ENCODE measurements around the genes ZBTB37 and ASTN1.

GRCh38 chr1:173865155-173865322, 3.1 kb upstream of the ZBTB37 start:
- PRO-cap, 2 experiments: no peak in any of the 2 experiments

GRCh38 chr1:173868133-173869132, at the start of gene ZBTB37:
Gene ZBTB37 (plus strand): TSS chr1:173868380.
- PRO-cap, 2 experiments: peak in 2 of 2 experiments; most common plus-strand start chr1:173868380 (in 2); most common minus-strand start chr1:173868713 (in 2)

- PRO-cap, 2 experiments: no peak in any of the 2 experiments
These were observed 71.9 kb upstream of the GPR52 start for GRCh38 chr1:174375876-174376184.

DNA sequence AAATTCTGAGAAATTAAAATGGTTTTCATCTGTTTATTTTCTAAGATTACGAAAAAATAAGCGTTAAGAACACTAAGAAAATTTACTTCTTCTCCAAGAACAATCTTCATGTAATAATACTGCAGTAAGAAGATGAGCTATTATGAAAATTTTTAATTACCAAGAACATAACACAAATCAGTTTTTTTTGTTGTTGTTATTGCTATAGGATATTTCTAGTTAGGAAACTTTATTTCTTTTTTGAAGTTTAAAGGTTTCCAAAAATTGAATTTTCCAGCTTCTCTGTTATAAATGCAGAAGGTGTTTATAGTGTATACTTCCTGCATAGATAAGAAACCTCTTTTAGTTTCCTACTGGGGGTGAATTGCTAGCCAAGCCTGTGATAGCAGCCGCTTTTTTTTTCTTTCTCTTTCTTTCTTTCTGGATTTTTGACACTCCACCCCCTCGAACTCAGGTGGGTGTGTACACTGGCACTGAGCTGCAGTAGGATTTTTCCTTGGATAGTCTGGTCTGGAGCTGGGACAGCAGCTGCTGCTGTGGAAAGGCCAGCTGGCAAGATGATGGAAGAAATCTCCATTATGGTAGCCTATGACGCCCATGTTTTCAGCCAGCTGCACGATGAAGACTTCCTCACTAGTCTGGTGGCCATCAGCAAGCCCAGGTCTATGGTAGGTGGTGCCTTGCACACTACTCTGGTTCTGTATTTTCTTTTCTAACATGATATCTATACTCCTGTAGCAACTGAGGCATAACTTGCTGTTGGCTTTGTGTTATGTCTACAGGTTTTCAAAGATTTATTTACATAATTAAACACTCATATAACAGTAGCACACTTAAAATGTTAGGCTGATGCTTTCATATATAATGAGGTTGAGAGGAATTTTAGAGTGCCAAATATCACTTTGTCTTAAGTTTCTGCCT, 122.5 kb upstream of the CACYBP start:
- PRO-cap, 2 experiments: peak in 1 of 2 experiments; most common plus-strand start position 633 of the sequence (in 1); most common minus-strand start position 559 of the sequence (in 1)

- PRO-cap, 2 experiments: no peak in any of the 2 experiments
These were observed 101.1 kb upstream of the CACYBP start for GRCh38 chr1:174898386-174899284.

DNA sequence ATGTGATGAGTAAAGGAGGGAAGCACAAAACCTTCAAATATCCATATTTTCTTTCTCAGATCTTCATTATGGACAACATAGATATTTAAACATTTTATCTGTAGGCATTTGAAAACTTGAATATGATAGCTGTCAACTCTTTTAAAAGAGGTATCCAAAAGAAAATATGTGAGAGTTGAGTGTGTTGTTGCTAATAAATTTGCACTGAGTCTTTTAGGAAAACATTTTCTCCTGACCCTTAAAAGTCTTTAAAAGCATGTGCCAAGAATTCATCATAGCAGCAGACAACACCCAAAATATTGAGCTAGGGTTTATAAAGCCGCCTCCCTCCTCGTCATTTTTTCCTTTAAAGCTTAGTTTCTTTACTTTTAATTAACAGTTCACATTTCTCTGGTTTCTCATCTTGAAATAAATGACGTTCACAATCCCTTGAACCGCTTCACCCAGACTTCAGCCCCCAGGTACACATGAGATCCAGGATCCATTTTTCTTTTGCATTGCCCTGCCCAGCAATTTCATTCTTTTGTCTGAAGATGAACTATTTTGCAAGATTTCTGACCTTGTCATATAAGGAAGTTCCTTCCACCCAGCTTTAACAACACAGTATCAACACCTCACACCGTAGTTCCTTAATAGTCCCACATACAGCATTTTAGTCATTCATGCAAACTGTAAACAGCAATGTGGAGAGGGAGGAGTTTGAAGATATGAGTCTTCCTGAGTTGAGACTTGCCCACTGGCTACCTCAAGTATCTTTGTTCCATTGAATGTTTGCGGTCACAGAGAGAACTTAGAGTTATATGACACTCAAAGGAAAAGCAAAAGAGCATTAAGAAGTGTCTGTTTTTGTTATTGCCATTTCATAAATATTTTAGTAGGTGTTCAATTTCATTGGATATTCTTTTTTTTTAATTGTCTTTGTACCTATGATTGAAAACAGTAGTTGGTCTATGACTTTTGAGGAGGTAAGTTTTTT, 35.4 kb upstream of the CACYBP start:
- PRO-cap, 2 experiments: peak in 2 of 2 experiments; most common plus-strand start position 383 of the sequence (in 2); most common minus-strand start position 634 of the sequence (in 2)

- PRO-cap, 2 experiments: peak in 1 of 2 experiments; most common plus-strand start chr1:174999462 (in 1)
These were observed 639 bp upstream of the CACYBP start for GRCh38 chr1:174999116-174999499.

GRCh38 chr1:175071811-175072126, 4.1 kb downstream of the TNN start:
- PRO-cap, 2 experiments: no peak in any of the 2 experiments

GRCh38 chr1:175072276-175073158, 4.9 kb downstream of the TNN start:
- PRO-cap, 2 experiments: no peak in any of the 2 experiments

DNA sequence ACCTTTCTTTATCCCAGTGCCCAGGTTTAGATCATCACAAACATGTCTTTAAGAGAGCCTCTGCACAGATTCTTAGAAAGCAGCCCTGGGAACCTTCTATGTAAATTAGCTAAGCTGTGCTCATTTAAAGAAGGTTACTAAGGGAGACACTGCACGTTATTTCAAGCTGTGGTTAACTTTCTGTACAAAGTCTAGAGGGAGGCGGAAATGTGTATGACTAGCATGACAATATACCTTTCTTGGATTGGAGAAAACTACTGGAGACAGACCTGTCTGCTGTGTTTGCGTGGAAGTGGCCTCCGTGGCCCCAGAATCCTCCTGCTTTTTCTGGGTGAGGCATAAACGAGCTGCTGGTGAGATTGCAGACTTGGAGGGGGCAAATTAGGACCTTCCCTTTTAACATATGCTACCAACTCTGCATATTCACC, 50.6 kb downstream of the KIAA0040 start:
- PRO-cap, 2 experiments: peak in 2 of 2 experiments; most common plus-strand start position 260 of the sequence (in 1)

- PRO-cap, 2 experiments: no peak in any of the 2 experiments
These were observed 23.3 kb downstream of the KIAA0040 start for GRCh38 chr1:175169122-175169800.

GRCh38 chr1:175218635-175218988, 26.0 kb upstream of the KIAA0040 start:
- PRO-cap, 2 experiments: no peak in any of the 2 experiments

- PRO-cap, 2 experiments: no peak in any of the 2 experiments
These were observed 29.2 kb upstream of the KIAA0040 start for GRCh38 chr1:175221790-175222224.

- PRO-cap, 2 experiments: no peak in any of the 2 experiments
These were observed 69.9 kb downstream of the TNR start for GRCh38 chr1:175673525-175673877.

DNA sequence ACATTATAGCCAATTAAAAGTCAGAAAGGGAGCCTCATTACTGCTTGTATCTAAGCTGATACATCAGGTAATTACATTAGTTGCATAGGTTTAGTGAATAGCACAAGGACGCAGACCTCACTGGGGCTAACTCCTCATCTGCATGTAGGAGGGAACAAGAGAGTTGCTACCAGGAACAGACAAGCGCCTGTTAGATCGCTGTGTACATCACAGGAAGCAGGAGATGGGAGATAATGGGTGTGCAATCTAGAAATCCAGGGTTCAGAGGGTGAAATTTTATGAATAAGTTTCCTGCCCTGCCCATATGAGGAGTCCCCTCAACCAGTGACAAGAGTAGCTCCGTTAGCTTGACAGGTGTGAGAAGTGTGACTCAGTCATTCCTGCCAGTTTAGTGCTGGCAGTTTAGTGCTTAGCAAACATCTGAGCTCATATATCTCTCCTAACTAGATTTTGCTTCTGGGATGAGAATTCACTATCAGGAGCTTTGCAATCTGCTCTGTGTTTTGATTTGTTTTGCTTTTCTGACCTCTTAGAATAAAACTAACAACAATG, 96.8 kb upstream of the TNR start:
- PRO-cap, 2 experiments: no peak in any of the 2 experiments

DNA sequence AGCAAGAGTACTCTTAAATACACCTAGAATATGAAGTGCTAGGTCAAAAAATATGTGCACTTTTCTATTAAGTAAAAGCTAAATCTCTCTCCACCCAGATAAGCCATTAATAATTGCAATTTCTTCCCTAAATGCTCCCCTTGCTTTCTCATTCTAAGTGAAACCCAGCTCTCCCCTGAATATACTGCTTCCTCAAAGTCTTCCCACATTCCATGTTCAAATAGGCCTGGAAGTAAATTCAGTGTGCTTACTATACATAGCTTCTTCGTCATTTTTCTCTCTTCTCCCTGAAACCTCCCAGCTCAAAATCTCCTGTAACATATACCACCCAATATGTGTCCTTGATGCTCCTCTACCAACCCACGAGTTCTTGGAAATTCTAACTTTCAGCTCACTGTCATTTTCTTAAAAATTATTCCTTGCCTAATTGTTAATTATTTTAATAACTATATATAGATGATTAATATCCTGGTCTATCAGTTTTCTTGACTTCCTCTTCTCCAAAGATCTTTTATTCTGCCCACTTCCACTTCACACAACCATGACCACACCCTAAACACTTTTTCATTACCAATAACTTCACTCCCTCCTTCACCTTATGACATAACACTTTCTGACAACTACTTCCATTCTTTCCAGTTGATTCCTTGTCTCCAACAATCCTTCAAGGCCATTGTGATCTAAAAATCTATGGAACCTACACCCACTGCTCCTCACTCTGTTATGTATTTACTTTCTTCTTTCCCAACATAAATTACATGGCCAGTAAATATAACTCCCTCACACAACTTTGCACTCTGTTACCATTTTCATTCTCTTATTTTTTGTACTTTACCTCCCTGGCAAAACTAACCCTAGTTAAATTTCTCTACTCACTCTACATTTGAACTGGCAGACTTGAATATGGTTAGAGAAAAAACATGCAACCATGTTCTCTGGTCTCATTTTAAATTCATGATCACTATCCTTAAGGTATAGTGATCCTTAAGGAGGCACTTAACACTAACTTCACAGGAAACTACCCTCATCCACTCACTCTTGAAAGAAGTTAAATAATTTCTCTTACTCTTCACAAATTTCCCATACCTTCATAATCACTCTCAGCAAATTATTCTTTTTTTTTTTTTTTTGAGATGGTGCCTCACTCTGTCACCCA, 153.7 kb downstream of the COP1 start:
- PRO-cap, 2 experiments: no peak in any of the 2 experiments

GRCh38 chr1:176669577-176670176, 206.7 kb downstream of the PAPPA2 start:
- PRO-cap, 2 experiments: no peak in any of the 2 experiments

GRCh38 chr1:177163880-177165134, at the start of gene ASTN1:
Gene ASTN1 (minus strand): TSS chr1:177164712.
- PRO-cap, 2 experiments: no peak in any of the 2 experiments

DNA sequence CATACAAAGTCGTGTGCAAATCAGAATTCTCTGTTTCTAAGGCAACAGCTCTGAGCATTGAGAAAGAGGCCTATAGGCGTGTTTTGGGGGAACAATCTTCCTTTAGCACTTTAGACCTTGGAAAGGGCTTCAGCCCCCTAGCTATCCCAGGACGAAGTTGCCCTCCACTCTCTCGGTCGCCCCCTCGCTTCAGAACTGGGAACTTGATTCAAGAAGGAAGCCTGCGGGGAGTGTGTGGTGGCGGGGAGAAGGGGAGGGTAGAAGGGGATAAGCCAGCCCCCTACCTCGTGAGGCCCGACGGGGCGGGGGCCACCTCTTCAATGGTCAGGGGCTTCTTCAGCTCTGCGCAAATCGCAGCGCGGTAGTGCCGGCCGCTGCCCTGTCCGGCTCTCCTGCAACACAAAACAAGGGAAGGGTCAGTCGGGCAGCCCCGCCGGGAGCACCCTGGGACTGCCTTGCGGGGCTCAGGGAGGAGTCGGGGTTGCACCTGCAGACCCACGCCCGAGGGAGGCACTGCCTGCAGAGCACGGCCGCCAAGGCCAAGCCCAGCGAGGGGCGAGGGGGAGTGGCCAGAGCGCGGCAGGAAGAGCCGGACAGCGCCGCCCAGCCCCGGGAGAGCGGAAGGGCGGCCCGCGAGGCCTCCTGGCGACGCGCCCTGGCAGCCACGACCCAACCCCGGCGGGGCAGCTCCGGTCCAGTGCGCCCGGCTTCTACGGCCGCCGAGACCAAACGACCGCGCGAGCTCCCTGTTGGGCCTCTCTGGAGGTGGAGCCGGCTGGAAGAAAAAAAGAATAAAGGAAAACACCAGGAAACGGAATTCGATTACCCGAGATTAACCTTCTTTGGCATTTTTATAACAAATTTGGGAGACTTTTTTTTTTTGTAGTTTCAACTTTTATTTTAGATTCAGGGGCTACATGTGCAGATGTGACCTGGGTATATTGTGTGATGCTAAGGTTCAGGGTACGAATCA, 56.2 kb upstream of the RASAL2 start:
- PRO-cap, 2 experiments: no peak in any of the 2 experiments

DNA sequence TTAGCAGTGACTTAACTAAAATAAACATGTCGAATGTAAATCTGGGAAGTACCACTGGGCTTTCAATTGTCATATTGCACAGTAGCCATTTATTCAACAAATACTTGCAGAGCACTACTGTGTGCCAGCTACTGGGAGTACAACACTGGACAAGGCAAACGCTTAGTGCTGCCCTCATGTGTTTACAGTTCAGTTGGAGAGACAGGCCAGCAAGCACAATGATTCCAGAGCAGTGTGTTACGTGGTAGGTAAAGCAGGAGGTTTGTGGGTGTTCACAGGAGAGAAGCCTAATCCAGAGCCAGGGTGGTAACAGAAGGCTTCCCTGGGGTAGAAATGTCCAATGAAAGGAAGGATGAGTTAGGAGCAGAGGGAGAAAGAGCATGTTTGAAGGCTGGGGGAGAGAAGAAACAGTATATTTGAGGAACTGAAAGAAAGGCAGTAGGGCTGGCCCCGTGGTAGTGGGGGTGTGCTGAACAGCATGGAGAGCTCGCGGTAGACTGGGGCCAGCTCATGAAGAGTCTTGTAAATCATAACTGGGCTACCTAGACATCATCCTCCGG, 37.9 kb upstream of the RASAL2 start:
- PRO-cap, 2 experiments: no peak in any of the 2 experiments

All from helper T cell (primary cell).